ENCODE data around the genes RANGRF and MYH10.

GRCh38 chr17:8147030-8147974 lies 4.9 kb downstream of the PER1 start:
- PRO-cap, result no peak

- PRO-cap, result no peak
Observed at GRCh38 chr17:8150016-8150532, 2.1 kb downstream of the PER1 start.

DNA sequence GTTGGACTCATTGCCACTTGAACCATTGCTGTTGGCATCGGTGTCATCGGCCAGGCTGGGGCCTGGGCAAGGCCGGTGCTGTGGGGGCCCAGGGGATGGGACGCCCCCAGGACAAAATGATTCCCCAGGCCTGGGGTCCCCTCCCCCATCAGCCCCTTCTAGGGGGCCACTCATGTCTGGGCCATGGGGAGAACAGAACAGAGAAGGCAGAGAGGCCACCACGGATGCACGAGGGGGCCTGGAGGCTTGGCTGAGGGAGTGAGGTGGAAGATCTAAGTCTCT lies 1.7 kb downstream of the PER1 start:
- PRO-cap, result no peak

GRCh38 chr17:8154115-8154760 lies 2.0 kb upstream of the PER1 start:
- PRO-cap, result bidirectional peak, plus-strand start at chr17:8154376, minus-strand start at chr17:8154253

GRCh38 chr17:8159347-8160241 lies 3.2 kb downstream of the VAMP2 start:
- PRO-cap, result no peak

DNA sequence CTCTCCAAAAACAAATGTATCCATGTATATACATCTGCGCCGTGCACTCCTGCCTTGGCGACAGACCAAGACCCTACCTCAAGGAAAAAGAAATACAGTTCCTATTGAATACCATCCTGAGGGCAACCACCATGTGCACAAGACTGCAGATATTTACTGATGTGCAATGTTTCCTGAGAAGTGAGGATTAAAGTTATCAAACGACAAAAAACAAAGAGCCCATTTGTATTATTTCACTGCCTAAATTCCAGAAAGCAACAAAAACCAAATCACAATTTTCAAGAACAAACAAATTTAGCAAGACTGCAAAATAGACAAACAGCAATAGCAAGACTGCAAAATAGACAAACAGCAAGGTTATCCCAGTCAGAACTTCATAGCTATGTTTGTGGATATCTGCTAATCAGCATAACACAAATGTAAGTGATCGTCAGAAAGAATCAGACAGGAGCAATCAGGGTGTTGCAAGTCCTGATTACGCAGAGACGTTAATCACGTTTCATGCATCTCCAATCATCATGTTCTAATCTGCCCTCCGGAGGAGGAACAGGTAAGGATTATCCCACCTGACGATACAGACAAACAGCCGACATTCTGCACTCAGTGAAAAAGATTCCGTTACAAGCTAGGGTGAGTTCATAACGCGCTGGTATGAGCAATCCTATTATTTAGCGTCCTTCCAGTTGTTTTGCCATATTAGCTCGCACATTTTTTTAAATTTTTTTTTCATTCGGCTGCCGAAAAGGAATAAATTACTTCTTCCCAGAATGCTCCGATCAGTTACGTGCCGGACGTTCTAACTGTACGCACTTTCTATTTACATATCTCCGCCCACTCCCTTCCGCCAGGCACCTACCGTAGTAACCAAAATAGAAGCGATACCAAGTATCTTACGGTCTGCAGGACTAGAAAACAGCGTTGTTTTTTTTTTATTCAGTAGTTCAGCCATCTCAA lies 2.9 kb downstream of the TMEM107 start:
- PRO-cap, result bidirectional peak, plus-strand start at position 888 of the sequence, minus-strand start at position 574 of the sequence

DNA sequence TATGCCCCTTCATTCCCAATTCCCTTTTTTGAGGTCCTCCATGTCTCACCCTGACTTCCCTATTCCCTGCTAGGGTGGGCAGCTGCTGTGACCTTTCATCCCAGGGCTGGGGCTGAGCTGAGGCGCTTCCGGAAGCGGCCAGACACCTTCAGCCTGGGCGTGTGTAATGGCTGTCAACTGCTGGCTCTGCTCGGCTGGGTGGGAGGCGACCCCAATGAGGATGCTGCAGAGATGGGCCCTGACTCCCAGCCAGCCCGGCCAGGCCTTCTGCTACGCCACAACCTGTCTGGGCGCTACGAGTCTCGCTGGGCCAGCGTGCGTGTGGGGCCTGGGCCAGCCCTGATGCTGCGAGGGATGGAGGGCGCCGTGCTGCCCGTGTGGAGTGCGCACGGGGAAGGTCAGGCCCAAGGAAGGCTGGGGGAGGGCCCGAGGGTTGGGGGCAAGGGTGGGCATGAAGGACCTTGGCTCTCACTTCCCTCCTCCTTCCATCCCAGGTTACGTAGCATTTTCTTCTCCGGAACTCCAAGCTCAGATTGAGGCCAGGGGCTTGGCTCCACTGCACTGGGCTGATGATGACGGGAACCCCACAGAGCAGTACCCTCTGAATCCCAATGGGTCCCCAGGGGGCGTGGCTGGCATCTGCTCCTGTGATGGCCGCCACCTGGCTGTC lies 19.5 kb downstream of the PFAS start:
- PRO-cap, result no peak

DNA sequence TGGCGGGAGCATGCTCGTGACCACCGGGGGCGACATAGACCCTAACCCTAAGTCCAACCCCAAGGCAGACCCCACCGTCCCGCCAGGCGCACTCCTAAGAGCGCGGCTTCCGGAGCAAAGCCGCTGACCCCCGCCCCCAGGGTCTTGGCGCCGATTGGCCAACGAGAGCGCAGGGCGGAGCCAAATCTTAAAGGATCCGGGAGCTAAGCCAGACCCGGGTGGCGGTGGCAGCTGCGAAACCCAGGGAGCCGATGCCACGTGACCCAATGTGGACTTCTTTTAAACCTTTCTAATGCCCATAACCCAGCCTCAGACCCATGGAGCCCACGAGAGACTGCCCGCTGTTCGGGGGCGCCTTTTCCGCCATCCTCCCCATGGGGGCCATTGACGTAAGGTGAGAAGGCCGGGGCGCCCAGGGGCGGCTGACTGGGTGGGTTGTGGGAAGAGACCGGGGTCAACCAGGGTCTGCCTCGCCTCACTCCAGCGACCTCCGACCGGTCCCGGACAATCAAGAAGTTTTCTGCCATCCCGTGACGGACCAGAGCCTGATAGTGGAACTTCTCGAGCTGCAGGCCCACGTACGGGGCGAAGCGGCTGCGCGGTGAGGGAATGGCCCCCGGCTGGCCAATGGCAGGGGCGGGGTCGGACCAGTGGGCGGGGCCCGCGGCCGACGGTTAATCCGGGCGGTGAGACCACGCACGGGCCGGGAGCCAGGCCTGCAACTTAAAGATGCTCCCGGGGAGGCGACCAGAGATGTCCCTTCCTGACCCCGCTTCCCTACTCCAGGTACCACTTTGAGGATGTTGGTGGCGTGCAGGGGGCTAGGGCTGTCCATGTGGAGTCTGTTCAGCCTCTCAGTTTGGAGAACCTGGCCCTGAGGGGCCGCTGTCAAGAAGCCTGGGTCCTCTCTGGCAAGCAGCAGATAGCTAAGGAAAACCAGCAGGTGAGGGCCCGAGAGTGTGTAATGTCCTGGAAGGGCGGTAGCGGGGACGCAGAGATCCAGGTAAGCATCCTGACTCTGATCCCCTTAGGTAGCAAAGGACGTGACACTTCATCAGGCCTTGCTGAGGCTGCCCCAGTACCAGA lies at the start of gene RANGRF:
Gene RANGRF (plus strand): TSS at position 199 of the 1,086 bp plus-strand sequence.
- PRO-cap, result bidirectional peak, plus-strand start at position 211 of the sequence, minus-strand start at position 111 of the sequence; bidirectional peak, plus-strand start at position 677 of the sequence, minus-strand start at position 587 of the sequence

- PRO-cap, result no peak
Observed at GRCh38 chr17:8359694-8360195, 16.8 kb downstream of the KRBA2 start.

DNA sequence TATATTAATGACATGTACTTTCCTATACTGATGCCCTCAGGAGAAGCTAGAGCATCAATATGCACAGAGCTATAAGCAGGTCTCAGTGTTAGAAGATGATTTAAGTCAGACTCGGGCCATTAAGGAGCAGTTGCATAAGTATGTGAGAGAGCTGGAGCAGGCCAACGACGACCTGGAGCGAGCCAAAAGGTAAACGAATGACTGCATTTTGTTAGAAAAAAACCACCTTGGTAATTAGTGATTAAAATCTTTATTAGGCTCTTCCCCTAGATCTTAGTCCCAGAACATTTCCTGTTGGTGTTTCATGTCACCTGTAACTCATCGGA lies 11.0 kb downstream of the NDEL1 start:
- PRO-cap, result no peak

GRCh38 chr17:8463468-8463875 lies 27.8 kb downstream of the NDEL1 start:
- PRO-cap, result no peak

DNA sequence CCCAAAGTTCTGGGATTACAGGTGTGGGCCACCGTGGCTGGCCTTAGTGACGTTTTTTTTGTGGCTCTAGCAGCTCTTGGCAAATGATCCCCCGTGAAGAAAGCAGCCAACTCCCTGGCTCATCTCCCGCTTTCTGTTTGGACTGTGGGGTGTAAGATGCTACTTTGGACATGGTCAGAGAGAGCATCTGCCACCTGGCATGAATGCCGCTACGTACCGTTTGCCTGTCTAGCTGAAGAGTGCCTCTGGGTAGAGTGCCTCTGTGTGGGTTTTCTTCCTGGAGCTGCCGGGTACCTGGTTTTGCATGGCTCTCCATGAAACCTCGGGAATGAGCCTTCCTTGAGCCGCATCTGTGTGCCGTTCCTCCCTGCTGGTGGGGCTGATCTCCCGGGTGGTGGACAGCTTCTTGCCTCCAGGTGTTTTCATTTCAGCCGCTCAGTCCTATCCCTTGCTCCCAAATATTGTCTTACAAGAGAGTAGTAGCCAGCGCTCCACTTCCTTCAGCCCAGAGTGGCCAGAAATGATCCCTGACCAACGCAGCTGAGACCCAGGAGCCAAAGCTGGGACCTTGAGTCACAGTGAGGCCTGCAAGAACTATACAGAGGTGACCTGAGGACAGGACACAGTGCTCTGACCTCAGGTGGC lies 34.4 kb downstream of the NDEL1 start:
- PRO-cap, result no peak

- PRO-cap, result no peak
Observed at GRCh38 chr17:8488226-8488752, 52.6 kb downstream of the NDEL1 start.

GRCh38 chr17:8490106-8490644 lies 54.5 kb downstream of the NDEL1 start:
- PRO-cap, result no peak

GRCh38 chr17:8630519-8631708 lies at the start of gene MYH10:
Gene MYH10 (minus strand): TSS chr17:8630725.
- PRO-cap, result bidirectional peak, plus-strand start at chr17:8631098, minus-strand start at chr17:8630725

DNA sequence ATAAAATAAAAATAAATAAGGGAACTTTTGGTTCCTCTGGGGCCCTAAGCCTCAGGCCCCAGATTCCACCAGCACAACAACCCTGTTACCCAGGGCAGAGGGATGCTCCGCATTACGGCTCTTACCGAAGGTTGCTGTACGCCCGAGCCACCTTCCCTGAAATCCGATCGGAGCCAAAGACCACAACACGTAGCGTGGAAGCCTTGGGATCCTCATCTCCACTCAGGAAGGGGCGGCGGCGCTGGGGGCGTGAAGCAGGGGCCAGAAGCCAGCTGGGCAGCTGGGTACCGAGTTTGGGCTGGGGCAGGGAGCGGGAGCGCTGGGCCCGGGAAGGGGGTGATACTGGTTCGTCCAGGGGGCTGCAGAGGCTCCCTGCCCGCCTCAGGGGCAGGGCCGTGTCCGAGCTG lies 20.6 kb upstream of the PIK3R6 start:
- PRO-cap, result no peak

DNA sequence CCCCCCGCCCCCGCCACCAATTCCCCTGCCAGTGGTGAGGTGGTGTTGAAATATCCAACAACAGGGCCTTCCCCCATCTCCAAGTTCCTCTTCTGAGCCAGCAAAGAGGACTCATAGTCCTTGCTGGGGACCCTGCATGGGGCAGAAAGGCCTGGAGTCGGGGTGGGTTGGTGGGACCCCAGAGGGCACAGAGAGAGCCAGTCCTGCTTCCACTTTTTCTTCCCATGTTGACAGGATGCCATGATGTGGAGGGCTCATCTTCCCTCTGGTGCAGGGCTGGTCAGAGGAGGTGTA lies 49.0 kb upstream of the PIK3R6 start:
- PRO-cap, result no peak

GRCh38 chr17:8927210-8927563 lies 38.3 kb downstream of the PIK3R5 start:
- PRO-cap, result no peak

GRCh38 chr17:8929748-8930174 lies 35.7 kb downstream of the PIK3R5 start:
- PRO-cap, result no peak

DNA sequence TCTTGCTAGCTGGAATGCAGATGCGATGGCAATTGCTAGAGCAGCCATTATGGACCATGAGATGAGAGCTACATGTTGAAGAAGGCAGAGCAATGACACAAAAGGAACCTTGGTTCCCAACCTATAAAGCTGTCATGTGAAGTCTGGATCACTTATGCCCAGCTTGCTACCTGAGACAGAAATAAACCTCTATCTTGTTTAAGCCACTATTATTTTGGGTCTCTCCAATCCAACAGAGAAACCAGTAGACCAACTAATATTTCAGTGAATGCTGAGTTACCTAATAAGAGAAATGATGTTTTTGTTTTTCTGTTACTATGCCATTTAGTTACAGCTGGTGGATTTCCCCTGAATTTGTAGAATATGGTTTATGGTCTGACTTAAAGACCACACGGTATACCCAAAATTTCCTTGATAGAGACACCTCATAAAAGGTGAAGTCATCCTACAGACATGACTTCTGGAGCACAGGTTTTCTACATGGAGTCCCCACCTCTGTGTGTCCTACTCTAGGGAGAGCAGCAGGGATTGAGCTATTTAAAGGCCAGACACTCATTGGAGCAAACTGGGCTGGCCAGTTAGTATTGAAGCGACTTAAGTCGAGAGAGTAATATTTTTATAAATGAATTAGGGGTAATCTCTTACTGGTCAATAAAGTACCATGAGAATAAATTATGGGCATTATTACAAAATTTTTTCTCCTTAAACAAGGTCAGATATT lies 13.3 kb downstream of the PIK3R5 start:
- PRO-cap, result no peak